Left ventricle myocardium (tissue), 1 donor: ENCODE measurements around a stretch of chr17.

DNA sequence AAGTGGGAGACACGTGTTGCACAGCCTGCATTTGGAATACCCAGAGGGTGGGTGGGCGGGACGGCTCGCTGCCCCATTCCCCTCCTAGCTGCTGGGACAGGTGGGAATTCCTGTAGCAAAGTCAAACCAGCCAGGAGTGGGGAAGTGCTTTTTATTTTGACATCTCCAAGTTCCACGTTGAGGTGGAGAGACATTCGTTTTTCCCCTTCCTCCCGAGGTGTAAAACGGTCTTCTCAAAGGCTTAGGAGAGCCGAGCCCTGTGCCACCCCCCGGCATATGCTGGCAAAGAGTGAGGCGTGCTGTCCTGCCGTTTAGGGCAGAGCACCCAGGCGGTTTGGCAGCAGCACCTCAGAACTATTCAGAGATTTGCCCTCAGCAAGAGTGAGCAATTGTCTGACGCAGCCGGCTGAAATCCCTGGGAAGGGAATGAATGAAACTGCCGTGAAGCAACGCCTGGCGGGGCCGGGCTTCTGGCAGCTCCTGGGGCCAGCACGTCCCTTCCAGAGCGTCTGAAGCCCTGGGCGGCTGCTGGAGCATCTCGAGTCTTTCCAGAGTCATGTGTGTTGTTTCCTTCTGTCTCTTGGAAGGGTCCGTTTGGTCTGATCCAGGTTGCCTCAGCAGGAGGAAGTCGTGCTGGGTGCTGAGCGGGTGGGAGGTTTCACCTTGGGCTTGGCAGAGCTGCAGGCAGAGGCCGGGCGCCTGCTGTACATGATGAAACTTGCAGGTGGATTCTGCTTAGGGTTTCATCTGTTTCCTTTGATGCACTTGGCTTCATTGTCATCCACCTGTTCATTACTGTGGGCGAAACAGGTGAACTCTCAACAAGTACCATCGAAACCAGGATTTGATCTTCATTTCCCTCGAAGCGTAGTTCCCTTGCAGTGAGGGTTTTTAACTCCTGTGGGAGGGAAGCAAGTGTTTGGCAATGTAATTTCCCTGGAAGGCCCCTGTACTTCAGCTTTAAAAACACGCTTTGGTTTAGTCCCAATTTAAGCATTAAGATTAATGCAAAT is 35.3 kb downstream of the TBCD start:
- PRO-cap = no peak

GRCh38 chr17:82815101-82815806 is 24.6 kb downstream of the ZNF750 start:
- PRO-cap = no peak

GRCh38 chr17:82837371-82838272 is 2.2 kb downstream of the ZNF750 start:
- PRO-cap = no peak

DNA sequence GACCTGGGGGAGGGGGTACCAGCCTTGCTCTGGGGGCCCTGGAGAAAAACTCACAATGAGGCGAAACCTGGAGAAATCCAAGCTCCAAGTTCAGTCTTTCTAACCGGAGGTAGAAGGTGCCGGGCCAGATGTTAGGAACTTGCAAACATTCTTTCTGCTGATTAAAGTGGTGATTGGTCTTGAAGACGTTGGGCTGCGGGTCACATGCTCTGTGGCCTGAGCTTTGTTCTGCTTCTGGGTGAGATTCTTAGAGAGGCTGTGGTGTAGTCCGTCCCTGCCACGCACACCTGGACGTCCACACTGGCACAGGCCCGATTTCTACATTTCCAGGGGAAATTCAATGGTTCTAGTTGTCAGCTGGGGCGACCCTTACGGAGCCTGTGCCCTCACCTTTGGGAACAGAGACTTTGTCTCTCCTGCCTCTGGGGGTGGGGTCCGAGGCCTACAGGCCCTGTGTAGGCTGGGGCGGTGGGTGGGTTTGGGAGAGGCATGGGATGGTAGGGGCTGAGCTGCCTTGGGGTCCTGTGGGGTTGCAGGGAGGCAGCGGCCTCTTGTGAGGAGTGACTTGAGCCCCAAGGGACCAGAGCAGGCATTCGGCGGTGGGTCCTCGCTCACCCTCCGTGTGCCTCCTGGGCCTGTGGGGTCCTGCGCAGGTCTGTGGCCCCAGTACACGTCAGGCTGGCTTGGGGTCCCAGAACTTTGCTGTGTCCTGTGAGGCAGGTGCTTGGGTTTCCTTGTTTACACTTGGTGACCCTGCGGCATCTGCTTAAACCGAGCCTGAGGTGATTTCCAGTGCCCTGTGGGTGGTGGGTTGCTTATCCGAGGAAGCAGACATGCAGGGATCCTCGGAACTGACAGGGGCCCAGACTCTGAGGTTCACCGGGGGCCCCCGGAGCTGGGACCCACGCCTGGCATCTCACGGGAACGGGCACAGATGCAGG is 7.4 kb downstream of the METRNL start:
- PRO-cap = no peak

- PRO-cap = no peak
These were observed 8.4 kb downstream of the METRNL start for GRCh38 chr17:83087710-83088219.

- PRO-cap = no peak
These were observed 15.8 kb downstream of the METRNL start for GRCh38 chr17:83095222-83095664.

- PRO-cap = no peak
These were observed 19.3 kb downstream of the METRNL start for GRCh38 chr17:83098485-83099296.

- PRO-cap = unidirectional peak, minus-strand start at chr17:83101967
These were observed 22.5 kb downstream of the METRNL start for GRCh38 chr17:83101616-83102650.

GRCh38 chr17:83104441-83105163 is 25.2 kb downstream of the METRNL start:
- PRO-cap = no peak

GRCh38 chr17:83107737-83108537 is 28.5 kb downstream of the METRNL start:
- PRO-cap = no peak

GRCh38 chr17:83194984-83195403 is 115.6 kb downstream of the METRNL start:
- PRO-cap = no peak

- PRO-cap = no peak
These were observed 117.6 kb downstream of the METRNL start for GRCh38 chr17:83196876-83197577.